SK-N-SH (cell line): ENCODE data around the genes RBBP9, RALGAPA2 and NKX2-4.

GRCh38 chr20:18496520-18497614 lies at the start of gene RBBP9:
Gene RBBP9 (minus strand): TSS chr20:18497225.
- RRBS, result no CpG with 5 or more reads among the region's 36 CpGs
CAGE:
- cytosol, long polyA plus RNA, result no peak
- long polyA plus RNA, result no peak
- nucleus, long polyA plus RNA, result no peak

- RRBS, result no CpG with 5 or more reads among the region's 7 CpGs
CAGE:
- cytosol, long polyA plus RNA, result no peak
- long polyA plus RNA, result no peak
- nucleus, long polyA plus RNA, result no peak
These were observed 23.3 kb upstream of the SMIM26 start for GRCh38 chr20:18543888-18544324.

DNA sequence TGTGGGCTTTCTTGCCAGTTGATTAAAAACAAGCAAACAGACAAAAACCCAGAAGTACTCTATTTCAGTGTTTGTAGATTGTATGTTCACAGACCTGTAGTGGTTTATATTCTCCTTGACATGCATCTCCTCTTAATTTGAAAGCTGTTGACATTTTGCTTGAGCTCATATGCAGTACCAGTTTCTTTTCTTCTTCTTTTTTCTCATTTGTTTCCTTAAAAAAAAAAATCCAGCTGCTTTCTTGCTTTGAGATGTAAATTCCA lies 74.1 kb upstream of the SCP2D1 start:
CAGE:
- cytosol, long polyA plus RNA, result no peak
- long polyA plus RNA, result no peak
- nucleus, long polyA plus RNA, result no peak

DNA sequence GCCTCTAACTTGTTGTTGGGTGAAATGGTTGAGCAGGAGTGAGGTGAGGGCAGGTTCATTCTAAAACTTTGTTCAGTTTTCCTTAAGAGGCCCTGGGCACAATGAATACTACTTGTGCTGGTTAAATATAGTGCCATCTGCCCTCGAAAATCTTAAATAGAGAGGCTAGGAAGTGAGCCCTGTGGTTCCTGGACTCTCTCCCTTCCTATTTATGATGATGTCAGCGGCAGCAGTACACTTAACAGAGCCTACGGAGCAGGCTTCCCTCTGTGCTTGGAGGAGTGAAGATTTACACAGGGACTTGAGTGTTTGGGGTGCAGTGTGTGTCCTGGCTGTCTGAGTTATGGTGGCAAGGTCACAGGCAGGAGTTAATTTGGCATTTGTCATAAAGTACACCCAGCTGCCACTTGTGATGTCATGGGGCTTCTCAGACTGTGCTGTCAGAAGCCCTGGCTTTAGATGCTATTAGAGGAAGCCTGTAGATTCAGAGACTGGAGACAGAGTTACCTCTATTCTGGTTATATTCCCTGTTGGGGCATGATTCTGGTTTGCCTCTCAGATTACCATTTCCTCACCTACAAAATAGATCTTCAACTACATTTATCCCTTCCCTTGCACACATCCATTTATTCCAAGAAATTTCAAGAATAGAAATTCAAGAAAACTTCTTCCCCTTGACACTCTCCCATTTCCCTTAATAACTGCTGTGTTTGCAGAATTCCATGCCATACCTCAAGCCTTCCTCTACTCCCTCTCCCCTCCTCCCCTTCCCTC lies 72.0 kb downstream of the SLC24A3 start:
- RRBS, result no CpG with 5 or more reads among the region's 3 CpGs
CAGE:
- cytosol, long polyA plus RNA, result no peak
- long polyA plus RNA, result no peak
- nucleus, long polyA plus RNA, result no peak

GRCh38 chr20:19407703-19408114 lies 195.3 kb downstream of the SLC24A3 start:
- RRBS, result no CpG with 5 or more reads among the region's 4 CpGs
CAGE:
- cytosol, long polyA plus RNA, result no peak
- long polyA plus RNA, result no peak
- nucleus, long polyA plus RNA, result no peak

- RRBS, result no CpG with 5 or more reads among the region's 20 CpGs
CAGE:
- cytosol, long polyA plus RNA, result no peak
- long polyA plus RNA, result no peak
- nucleus, long polyA plus RNA, result no peak
These were observed 99.8 kb upstream of the RIN2 start for GRCh38 chr20:19658097-19658727.

- RRBS, result no CpG with 5 or more reads among the region's 6 CpGs
CAGE:
- cytosol, long polyA plus RNA, result no peak
- long polyA plus RNA, result no peak
- nucleus, long polyA plus RNA, result no peak
These were observed 6.9 kb upstream of the RIN2 start for GRCh38 chr20:19751026-19751658.

- RRBS, result no CpG with 5 or more reads among the region's 6 CpGs
CAGE:
- cytosol, long polyA plus RNA, result no peak
- long polyA plus RNA, result no peak
- nucleus, long polyA plus RNA, result no peak
These were observed 22.2 kb downstream of the RIN2 start for GRCh38 chr20:19780226-19780733.

DNA sequence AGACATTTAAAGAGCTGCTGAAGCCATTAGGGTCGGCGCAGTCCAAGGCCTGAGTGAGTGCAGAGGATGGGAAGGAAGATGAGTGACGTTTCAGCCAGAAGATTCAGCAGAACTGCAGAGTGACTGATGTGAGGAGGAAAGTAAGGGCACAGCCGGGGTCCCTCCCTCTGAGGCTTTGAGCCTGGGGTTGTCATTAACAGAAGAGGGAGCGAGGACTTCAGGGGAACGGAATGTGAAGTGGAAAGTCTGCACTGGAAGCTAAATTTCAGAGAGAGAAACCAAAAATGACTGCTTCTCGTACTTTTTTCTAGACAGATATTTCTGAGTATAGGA lies 117.7 kb downstream of the RIN2 start:
- RRBS, result no CpG with 5 or more reads among the region's 7 CpGs
CAGE:
- cytosol, long polyA plus RNA, result no peak
- long polyA plus RNA, result no peak
- nucleus, long polyA plus RNA, result no peak

- RRBS, result no CpG with 5 or more reads among the region's 7 CpGs
CAGE:
- cytosol, long polyA plus RNA, result no peak
- long polyA plus RNA, result no peak
- nucleus, long polyA plus RNA, result no peak
These were observed 69.6 kb upstream of the NAA20 start for GRCh38 chr20:19947492-19948082.

- RRBS, result no CpG with 5 or more reads among the region's 6 CpGs
CAGE:
- cytosol, long polyA plus RNA, result no peak
- long polyA plus RNA, result no peak
- nucleus, long polyA plus RNA, result no peak
These were observed 69.7 kb downstream of the INSM1 start for GRCh38 chr20:20437508-20438180.

DNA sequence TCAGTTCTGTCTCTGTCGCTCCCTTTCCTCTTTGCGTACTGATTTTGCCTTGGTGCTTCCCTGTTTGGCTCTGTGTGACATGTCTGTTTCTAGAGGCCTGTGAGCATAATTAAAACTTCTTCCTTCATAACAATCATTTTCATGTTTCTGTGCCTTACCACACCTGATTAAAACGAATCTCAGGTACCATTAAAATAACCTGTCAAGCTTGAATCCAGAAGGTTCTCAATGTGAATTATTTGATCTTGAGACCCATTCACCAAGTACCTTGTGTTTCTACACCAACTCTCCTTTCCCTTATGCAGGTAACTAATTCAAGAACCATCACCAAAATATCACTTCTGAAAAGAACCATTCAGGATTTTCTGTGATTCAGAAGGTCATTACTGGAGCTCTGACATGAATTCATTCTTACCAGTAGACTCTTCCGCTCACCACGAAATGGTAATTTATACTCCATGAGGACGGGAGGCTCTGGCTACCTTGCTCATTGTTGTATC lies 42.7 kb downstream of the RALGAPA2 start:
- RRBS, result no CpG with 5 or more reads among the region's 6 CpGs
CAGE:
- cytosol, long polyA plus RNA, result no peak
- long polyA plus RNA, result no peak
- nucleus, long polyA plus RNA, result no peak

DNA sequence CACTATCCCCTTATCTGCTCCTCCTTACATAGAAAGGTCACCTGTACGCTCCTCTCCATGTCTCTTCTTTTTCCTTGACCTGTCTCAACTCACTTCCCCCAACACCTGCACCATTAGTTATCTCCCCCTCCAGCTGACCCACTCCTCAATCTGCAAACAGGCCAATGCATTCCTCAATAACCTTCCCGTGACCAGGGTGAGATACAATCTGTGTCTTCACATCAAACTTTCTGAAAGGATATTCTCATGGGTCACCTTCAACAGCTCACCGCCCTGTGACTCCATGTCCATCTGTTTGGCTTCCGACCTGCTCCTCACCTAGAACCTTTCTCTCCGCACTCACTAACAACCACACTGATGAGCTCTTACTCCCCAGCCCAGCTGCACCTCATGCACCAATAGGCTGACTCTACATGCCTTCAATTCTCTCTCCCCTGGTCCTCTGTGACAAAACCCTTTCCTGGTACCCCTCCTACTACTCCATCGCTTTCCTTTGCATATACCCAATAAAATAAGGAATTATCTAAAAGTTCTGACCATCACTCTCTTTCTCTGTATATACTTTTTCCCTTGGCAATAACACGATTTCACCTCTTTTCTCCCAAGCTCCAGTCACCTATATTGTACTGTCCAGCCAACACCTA lies 33.8 kb downstream of the RALGAPA2 start:
- RRBS, result no CpG with 5 or more reads among the region's 7 CpGs
CAGE:
- cytosol, long polyA plus RNA, result no peak
- long polyA plus RNA, result no peak
- nucleus, long polyA plus RNA, result no peak

DNA sequence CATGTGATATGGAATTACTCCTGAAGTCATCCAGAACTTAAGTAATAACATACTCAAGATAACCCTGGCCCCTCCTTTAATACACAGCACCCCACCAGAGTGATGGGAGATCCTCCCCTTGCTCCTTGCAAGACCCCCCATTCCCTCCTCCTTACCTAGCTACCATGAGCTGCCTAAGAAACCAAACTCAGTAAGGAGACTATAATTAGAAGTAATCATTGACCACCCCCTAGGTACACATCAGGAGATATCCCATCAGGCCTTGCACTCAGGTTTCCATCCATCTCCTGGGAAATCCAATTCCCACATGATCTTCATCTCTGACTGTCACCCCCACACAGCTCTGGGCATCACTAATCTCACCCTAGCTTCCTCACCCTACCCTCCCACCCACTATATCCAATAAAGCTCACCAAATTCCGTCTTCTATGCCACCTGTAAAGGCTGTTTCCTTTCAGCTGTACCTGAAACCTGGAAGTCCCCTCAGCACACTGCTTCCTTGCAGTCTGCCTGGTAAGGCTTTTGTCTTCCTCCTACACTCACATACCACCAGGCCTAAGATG lies 22.2 kb downstream of the RALGAPA2 start:
- RRBS, result no CpG with 5 or more reads among the region's 1 CpG
CAGE:
- cytosol, long polyA plus RNA, result no peak
- long polyA plus RNA, result no peak
- nucleus, long polyA plus RNA, result no peak

DNA sequence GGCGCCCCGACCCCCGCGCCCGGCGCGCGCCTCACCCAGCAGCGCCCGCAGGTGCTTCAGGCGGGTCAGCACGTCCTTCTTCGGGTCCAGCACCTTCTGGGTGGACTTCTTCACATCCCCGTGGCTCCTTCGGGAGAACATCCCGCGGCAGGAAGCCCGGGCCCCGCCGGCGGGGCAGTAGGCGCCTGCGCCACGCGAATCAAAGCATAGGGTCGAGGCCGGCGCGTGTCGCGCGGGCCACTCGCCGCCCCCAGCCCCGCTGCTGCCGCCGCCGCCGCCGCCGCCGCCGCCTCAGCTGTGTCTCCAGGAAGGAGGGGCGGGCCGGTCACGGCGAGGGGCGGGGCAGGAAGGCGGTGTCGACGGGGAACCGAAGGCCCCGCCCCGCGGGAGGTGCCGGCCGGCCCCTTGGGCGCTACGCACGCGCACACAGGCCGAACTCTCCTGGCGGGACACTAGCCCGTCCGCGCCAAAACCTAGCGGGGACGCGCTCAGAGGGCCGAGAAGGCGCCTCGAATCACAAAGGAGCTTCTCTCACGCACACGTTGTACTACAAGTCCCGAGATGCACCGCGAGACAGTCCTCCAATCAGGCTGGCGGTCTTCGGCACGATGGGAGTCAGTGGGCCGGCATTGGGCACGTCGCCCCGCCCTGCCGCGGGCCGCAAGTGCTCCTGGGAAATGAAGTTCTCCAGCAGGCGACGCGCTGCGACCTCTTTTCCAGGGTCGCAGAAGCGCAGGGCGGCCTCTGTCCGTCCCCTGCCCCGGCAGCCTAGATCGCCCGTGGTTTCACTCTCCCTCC lies at the start of gene RALGAPA2:
Gene RALGAPA2 (minus strand): TSS at position 305 of the 798 bp plus-strand sequence.
- RRBS, result 1% methylated on average over 27 of the region's 98 CpGs
CAGE:
- cytosol, long polyA plus RNA, result no peak
- long polyA plus RNA, result no peak
- nucleus, long polyA plus RNA, result no peak

DNA sequence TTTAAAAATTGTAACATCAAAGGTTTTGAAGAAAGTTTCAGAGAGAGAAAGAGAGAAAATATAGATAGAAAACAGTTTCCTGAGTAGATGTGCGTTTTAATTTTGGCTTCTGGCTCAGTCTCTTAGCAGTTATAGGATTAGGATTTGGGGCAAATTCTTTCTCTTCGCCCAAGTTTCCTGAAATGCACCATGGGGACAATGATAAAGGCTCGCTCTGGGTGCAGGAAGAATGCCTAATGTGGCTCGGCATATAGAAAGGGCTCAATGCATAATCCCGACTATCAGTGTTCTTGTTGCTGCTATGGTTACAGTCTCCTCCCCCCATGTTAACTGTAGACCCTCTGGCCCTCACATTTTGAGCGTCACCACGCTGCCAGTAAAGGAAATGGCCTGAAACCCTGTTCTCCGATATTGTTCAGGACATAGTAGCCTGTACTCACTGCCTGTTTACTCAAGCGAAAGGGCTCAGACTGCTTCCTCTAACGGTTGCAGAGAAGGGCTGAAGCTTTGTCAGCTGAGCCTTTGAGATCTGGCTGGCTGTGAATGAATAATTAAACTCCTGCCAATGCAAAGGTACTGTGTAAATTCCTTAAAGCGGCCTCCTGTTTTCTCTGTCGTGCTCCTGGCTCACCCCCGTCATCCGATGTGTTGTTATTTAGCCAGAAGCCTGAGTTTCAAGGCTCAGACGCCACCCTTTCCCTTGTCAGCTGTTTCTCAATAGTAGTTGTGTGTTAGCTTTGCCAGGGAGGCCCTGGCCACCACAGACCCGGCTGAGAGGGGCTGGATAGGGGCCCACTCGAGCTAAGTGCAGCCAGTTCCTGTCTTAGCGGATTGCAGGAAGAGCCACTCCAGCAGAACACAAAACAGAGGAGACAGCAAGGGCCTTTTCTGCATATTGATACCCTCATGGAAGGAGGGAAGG lies 31.1 kb upstream of the RALGAPA2 start:
- RRBS, result no CpG with 5 or more reads among the region's 18 CpGs
CAGE:
- cytosol, long polyA plus RNA, result no peak
- long polyA plus RNA, result no peak
- nucleus, long polyA plus RNA, result no peak

- RRBS, result 15% methylated on average over 13 of the region's 30 CpGs
CAGE:
- cytosol, long polyA plus RNA, result no peak
- long polyA plus RNA, result no peak
- nucleus, long polyA plus RNA, result no peak
These were observed 25.7 kb upstream of the KIZ start for GRCh38 chr20:21100187-21100624.

- RRBS, result no CpG with 5 or more reads among the region's 6 CpGs
CAGE:
- cytosol, long polyA plus RNA, result no peak
- long polyA plus RNA, result no peak
- nucleus, long polyA plus RNA, result no peak
These were observed 30.6 kb downstream of the XRN2 start for GRCh38 chr20:21333549-21334221.

- RRBS, result no CpG with 5 or more reads among the region's 2 CpGs
CAGE:
- cytosol, long polyA plus RNA, result no peak
- long polyA plus RNA, result no peak
- nucleus, long polyA plus RNA, result no peak
These were observed 35.9 kb downstream of the NKX2-4 start for GRCh38 chr20:21361428-21361823.

- RRBS, result 7% methylated on average over 71 of the region's 178 CpGs
CAGE:
- cytosol, long polyA plus RNA, result no peak
- long polyA plus RNA, result no peak
- nucleus, long polyA plus RNA, result no peak
These were observed at the start of gene NKX2-4 for GRCh38 chr20:21396438-21397837. Gene NKX2-4 (minus strand): TSS chr20:21397526.